Frontal cortex (tissue), 2 donors: ENCODE results near the genes SNX7, AGL, S1PR1, RNPC3 and NTNG1.

DNA sequence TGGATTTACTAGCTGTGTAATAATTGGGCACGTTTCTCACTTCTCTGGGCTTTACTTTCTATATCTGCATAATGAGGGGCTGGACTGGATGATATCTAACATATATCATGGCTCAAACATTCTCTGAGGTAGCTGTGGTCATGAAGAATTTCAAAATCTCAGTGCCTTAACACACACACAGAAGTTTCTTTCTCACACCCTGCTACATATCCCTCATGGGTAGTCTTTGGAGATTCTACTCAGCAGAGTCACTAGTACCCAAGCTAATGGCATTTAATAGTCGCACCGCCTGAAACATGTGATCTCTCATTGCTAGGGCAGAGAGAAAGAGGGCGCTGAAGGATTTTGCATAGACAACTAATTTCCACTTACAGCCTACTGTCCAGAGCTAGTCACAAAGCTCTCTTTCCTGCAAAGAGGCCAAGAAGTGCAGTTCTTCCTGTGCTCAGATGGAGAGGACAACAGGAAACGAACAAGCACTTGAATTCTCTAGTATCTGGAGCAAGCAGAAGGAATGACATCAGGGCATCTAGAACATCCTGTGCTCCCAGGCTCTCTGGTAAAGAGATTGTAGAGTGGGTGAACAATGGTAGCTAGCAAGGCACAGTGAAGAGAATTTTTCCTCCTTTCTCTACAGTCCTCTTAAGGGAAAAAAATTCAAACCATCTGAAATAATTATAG, 183.4 kb upstream of the PTBP2 start:
- RAMPAGE, long total RNA, result no peak

- RAMPAGE, long total RNA, result no peak
These were observed 862 bp downstream of the PTBP2 start for GRCh38 chr1:96722310-96722982.

DNA sequence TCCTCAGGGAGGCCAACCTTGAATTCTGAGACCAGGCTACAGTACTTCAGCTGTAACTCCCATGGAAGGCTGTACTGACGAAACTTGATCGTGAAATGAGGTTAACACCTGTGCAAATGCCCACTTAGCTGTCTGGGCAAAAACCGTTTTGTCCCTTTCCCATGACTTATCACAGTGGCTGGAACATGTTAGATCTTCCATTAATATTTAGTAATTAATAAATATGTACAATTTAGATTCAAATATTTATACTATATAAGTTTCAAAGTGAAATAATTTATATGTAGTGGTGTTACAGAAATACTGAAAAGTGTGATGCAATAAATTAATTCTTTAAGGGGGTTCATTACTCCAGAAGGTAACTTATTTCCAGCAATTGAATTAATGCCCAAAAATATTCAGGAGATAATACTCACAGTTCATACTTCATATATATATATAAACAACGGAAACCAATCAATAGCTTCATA, 47.8 kb downstream of the DPYD start:
- RAMPAGE, long total RNA, result no peak

- RAMPAGE, long total RNA, result no peak
These were observed 132.6 kb upstream of the DPYD start for GRCh38 chr1:98053179-98054168.

- RAMPAGE, long total RNA, result no peak
These were observed at the start of gene SNX7 for GRCh38 chr1:98661526-98662600. Gene SNX7, plus strand, starts transcription at chr1:98661721.

- RAMPAGE, long total RNA, result no peak
These were observed 27.6 kb downstream of the FRRS1 start for GRCh38 chr1:99738736-99739398.

- RAMPAGE, long total RNA, result no peak
These were observed at the start of gene AGL for GRCh38 chr1:99849485-99850887. Gene AGL, plus strand, starts transcription at chr1:99850361.

DNA sequence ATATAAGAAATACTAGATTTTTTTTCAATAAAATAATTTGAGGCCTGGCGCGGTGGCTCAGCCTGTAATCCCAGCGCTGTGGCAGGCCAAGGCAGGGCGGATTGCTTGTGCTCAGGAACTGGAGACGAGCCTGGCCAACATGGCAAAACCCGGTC, 1.6 kb upstream of the CDC14A start:
- RAMPAGE, long total RNA, result no peak

DNA sequence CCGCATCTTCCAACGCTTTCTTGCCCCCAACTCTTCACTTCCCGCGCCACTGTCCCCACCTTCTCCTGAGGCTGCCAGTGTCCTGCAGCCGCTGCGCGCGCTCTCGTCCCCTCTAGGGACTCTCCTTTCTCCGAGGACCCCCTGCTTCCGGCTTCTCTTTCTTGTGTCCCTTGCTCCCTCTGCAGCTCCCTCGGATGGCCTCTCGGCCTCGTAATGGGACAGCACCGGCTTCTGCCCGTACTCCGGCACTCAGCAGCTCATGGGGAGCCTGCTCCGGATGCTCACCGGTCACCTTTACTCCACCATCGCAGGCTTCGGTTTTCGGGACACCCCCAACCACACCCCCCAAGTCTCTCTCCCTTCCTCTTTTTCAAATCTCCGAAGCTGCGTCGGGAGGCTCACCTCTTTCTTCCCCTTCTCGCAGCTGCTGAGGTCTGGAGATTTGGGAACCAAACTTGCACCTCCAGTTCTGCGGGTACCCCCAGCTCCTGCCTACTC, 763 bp downstream of the CDC14A start:
- RAMPAGE, long total RNA, result no peak

GRCh38 chr1:100439911-100440679, 87.8 kb downstream of the CDC14A start:
- RAMPAGE, long total RNA, result no peak

DNA sequence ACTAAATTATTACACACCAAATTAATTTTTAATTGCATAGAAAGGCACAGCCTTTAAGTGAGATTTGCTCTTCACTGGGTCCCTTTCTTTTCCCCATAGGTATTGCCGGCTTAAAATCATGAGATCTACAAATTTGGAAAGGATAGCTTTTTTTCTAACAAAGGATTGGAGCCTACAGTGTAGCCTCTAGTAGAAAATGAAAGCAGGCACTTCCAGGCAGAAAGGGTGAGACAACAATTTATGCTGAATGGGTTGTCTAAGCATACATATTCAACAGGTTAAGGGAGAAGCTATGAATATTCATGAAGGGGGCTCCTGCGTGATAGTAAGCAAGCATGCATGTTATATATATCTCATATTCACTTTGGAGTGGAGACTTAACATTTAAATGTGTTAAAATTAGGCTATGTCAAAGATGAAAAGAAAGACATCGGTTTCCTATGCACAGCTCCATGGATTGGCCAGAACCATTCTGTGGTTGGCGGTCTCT, 65.9 kb downstream of the VCAM1 start:
- RAMPAGE, long total RNA, result no peak

- RAMPAGE, long total RNA, result no peak
These were observed 53.5 kb downstream of the SLC30A7 start for GRCh38 chr1:100949164-100950072.

- RAMPAGE, long total RNA, result no peak
These were observed 395 bp upstream of the S1PR1 start for GRCh38 chr1:101236512-101236735.

GRCh38 chr1:101236736-101237351, at the start of gene S1PR1:
Gene S1PR1, plus strand, starts transcription at chr1:101237019.
- RAMPAGE, long total RNA, result no peak

GRCh38 chr1:101243487-101244173, 6.8 kb downstream of the S1PR1 start:
- RAMPAGE, long total RNA, result no peak

DNA sequence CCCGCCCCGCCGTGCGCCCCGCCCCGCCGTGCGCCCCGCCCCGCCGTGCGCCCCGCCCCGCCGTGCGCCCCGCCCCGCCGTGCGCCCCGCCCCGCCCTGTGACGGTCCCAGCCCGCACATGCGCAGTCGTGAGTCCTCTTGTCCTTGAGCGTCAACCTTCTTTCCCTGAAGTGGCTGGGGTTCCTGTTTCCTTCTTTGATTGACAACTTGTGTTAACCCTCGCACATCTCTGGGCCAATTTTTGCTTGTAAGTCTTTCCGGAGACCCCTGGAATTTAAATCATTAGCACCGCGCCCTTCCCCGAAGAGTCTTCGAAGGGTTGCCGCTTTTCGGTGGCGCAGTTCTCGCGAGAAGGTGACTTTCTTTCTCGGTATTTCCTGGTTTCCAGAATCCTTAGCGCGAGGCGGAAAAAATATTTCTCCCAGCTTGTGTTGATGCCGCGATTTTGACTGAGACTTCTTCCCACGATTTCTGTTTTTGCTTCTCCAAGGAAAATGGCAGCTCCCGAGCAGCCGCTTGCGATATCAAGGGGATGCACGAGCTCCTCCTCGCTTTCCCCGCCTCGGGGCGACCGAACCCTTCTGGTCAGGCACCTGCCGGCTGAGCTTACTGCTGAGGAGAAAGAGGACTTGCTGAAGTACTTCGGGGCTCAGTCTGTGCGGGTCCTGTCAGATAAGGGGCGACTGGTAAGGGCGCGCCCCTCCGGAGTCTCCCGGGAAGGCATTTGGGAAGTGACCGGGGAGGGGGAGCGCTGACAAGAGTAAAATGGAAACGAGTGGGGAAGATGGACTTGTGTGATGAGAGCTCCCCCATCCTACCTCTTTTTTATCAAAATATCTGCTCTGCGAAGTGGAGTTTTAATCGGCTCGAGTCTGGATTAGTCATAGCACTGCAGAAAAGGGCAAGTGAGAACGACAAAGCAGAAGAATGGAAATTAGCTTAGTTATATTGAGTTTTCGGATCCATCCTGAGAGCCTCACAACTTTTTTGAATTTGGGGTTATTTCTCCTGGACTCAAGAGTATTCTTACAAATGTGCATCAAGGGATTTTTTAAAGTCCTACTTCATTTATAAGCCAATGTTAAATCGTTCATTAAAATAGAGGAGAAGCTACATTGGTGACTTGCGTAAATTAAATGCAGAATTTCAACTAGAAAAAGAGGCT, at the start of gene RNPC3:
Gene RNPC3, plus strand, starts transcription at position 123 of the 1,165 bp plus-strand sequence.
- RAMPAGE, long total RNA, result start-site peak on the plus strand centred at position 436 of the sequence, 97 bp wide, 250 and 48 reads in 2 replicates

- RAMPAGE, long total RNA, result no peak
These were observed 608.6 kb upstream of the PRMT6 start for GRCh38 chr1:106447701-106448350.

DNA sequence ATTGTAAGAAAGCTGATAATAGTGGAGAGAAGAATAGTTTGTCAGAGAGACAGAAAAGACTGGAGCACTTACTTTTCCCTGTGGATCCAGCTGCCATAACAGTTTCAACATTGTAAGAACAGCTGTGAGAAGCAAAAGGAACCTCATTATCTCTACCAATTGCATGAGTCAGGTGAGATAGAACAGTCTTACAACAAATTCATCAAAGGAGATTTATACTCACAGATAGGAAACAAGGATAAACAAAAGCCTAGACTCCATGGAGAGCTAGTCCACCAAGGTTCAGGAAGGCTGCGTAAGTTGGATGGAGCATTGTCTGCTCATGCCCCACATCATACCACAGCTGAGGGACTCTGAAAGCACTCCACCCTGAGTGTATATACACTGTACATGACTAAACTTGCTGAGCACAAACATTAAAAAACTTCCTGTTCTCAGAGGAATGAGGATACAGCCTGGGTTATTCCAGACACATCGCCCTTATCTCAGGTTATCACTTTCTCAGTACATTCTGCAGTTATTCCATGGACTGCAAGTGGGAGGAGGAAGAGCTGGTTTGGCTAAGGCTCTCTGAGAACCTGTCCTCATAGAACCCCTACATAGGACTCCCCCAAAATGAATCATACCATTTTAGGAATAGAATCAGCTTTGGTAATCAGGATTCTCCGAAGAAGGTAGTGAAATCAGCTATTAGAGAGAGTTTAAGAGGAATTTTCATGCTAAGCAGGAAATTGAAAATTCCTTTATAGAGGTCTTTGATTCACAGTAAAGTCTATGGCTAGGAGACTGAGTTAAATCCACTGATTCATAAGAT, 58.0 kb upstream of the PRMT6 start:
- RAMPAGE, long total RNA, result no peak

DNA sequence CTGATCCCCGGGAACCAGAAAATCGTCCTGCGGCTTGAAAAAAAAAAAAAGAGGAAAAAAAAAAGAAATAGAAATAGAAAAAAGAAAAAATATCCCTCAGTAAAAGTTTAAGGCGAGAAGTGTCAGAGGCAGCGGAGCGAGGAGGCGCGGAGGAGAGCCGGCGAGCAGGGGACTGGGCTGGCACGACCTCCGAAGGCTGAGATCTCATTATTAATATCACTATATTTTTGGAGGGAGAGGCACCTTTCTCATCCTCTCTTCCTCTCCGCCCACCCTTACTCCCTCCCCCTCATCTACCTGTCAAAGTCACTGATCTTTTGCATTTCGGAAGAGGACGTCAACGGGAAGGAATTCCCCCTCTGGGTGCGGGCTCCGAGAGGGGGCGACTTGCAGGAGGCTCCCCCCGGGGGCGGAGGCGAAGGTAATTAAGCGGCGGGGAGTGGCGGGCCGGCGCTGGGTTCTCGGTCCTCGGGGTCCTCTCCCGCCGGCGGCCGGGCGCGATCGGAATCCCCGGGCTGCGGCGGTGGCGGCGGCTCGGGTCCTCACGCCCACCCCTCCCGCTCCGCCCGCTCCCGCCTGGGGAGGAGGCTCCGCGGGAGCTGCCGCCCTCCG, at the start of gene NTNG1:
Gene NTNG1, plus strand, starts transcription at position 320 of the 612 bp plus-strand sequence.
- RAMPAGE, long total RNA, result no peak

GRCh38 chr1:107306710-107307006, 165.8 kb downstream of the NTNG1 start:
- RAMPAGE, long total RNA, result no peak